Hair follicle dermal papilla cell (primary cell): ENCODE measurements around the genes SLC45A3 and SLC26A9.

DNA sequence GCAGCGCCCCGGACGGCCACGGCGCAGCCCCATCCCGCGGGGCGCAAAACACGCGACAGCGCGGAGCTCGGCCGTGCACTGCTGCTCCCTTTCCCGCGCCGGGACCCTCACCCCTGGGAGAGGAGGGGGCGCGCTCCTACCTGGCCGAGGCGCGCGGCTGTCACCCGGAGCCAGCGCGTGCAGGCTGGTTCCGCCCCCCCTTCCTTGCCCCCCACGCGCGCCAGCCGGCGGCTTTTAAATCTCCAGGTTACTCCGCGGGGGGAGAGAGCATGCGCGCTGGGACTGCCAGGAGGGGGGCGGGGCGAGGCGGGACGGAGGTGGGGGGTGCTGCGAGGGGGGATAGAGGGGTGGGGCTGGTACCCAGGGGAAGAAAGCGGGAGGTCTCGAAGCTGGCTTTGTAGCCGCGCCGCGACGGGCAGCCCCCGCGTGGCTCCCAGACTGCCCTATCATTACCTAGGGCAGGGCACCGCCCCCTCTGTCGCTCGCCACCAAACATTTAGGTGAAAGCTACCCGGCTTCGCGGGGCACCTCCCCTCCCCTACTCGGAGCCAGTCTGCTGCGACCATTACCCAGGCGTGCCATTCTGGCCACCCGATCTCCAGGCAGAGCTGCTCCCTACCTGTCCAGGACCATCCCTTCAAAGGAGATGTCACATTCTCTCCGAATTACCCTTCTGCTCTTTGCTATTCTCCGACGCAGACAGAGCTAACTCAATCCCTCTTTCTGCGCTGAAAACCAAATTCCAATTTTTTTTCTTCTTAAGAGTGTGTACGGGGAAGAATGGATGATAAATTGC lies at the start of gene SLC45A3:
TSS of gene SLC45A3 (minus strand) at position 256 of the 796 bp plus-strand sequence.
- CAGE, long polyA plus RNA, result no peak

DNA sequence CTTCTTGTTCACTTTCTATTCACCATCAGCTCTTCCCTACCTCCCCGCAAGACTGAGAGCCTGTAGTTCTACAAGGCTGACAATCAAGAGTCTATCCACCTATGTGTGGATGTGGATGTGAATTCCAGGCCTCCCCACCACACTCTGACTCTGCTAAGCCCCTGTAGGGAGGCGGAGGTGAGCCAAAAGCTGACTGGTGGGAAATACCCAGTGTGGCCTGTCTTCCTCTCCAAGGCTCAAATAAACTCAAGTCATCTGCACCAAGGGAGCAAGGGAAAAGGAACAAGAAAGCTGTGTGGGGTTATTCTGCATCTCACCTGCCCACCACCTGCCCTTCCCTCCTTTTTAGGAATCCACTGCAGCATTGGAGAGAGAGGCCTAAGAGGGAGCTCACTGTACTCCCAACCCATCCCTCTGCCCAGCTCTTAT lies 23.2 kb upstream of the SLC45A3 start:
- CAGE, long polyA plus RNA, result no peak

DNA sequence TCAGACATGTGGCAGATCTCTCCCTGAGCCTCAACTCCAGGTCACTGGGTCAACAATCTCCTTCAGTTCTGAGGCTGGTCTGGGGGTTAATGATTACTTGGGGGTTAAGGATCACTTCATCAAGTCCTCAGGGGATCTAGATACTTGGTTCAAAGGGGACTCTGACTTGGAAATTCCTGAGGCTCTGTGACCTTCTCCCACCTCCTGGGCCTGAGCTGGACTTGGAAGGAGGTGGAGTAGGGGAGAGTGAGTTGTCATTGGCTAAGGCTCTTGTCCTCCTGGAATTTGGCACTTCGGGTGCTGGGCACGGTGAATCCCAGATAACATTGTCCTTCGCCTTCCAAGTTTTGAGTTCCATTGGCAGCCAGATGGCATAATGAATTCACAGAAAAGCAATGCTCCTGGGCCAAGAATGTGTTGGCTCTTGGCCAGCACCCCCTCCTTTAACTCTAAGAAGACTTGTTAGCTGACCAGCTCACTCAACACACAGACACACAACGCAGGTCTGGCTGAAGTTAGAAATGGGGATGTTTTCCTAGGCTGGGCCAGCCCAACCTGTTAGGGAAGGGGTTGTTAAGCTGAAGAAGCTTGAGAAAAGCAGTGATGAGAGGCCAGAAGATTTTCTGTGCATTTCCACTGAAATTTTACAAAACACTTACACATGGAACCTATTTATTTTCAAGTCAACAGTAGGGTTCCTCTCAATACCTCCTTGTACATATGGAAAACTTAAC lies 29.7 kb downstream of the SLC26A9 start:
- CAGE, long polyA plus RNA, result no peak

GRCh38 chr1:205935804-205936242 lies 7.4 kb downstream of the SLC26A9 start:
- CAGE, long polyA plus RNA, result no peak

GRCh38 chr1:205943307-205943712 lies at the start of gene SLC26A9:
Gene SLC26A9 (minus strand): TSS chr1:205943456.
- CAGE, long polyA plus RNA, result no peak

DNA sequence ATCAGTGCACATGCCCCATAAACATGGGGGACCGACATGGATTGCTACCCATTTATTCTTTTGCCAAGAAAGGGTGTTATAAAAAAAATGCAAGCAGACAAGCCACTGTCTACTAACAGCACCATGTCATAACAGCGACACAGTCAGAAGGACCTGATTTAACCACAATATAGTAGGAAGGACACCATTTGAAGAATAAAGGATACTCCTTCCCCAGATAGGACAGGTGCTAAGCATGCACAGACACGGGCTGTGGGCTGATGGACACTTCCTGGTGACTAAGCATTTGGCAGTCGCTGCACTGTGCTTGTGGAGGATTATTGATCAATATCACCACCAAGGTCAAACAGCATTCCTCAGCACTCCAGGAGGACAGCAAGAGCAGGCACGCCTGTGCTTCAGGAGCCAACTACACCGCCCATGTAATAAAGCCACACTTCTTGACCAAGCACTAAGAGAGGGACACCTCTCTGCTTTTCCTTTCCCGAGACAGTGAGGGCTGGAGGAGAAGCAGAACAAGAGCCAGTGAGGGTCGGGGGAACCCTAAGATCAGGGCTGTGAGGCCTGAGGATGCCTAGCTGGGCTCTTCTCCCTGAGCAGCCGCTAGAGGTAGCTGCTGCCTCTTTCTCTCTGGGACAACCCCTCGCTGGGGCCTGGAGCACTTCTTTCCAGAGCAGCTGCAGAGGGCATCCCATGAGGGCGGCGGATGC lies 19.3 kb downstream of the RAB7B start:
- CAGE, long polyA plus RNA, result no peak

DNA sequence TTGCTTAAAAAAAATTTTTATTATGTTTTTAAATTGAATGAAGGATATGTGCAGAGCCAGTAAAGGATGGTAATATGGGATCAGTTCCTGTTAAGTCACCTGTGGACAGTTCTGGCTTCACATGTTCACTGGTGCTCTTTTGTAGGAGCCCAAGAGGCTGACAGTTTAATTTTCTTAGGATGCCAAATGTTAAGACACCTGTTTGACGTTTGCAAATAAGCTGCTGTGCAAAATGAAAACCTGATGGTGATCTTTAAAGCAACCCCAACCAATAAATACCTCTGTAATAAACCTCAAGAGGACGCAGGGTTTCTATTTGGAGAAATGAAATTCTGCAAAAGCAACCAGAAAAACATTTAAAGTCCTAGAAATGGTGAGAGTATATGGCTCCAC lies 5.8 kb upstream of the RHEX start:
- CAGE, long polyA plus RNA, result no peak

DNA sequence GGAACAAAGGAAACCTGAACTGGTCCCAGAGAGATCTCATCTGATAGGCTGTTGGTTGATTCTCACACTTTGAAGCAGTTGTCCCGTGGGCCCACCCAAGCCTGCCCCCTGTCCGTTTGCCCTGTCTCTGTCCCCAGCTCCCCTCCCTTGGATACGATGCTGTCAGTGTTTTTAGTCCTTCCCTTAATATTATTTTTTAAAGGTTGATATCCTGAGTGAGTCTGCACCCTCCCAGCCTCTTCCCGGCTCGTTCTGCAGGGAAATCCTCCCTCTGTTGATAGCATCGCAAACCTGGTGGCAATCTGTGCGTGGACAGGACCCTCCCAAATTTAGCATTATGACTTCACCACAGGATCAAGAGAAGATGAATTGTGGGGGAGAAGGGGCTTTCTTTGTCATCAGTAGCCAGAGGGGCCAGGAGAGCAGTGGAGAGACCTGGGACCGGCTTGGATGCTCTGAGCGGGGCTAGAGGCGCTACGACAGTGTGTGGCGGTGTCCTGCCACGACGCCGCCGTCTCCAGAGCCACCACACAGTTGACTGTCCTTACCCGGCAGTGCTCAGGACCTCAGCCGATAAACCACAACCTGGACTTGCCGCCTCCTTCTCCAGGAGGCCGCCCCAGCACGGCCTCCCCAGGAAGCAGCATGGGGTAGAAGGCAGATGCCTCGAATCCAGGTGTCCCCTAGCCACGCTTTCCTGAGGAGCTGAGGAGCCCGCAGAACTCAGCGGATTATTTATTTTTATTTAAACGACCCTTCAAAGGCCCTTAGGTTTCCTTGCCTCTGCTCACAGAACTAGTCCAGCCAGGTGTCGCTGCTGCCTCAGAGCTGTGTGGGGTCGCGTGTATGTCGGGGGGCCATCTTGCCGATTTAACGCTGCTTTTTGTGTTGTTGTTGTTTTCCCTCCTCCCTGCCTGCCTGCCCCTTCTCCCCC lies 16.1 kb upstream of the IKBKE start:
- CAGE, long polyA plus RNA, result no peak

- CAGE, long polyA plus RNA, result no peak
Observed at GRCh38 chr1:206563381-206564081, 48.7 kb downstream of the EIF2D start.

DNA sequence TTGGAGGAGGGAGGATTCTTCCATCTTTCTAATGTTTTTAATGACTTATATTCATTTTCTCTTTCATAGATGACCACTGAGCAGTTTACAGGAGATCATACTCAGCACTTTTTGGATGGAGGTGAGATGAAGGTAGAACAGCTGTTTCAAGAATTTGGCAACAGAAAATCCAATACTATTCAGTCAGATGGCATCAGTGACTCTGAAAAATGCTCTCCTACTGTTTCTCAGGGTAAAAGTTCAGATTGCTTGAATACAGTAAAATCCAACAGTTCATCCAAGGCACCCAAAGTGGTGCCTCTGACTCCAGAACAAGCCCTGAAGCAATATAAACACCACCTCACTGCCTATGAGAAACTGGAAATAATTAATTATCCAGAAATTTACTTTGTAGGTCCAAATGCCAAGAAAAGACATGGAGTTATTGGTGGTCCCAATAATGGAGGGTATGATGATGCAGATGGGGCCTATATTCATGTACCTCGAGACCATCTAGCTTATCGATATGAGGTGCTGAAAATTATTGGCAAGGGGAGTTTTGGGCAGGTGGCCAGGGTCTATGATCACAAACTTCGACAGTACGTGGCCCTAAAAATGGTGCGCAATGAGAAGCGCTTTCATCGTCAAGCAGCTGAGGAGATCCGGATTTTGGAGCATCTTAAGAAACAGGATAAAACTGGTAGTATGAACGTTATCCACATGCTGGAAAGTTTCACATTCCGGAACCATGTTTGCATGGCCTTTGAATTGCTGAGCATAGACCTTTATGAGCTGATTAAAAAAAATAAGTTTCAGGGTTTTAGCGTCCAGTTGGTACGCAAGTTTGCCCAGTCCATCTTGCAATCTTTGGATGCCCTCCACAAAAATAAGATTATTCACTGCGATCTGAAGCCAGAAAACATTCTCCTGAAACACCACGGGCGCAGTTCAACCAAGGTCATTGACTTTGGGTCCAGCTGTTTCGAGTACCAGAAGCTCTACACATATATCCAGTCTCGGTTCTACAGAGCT lies 12.3 kb downstream of the DYRK3 start:
- CAGE, long polyA plus RNA, result no peak

- CAGE, long polyA plus RNA, result no peak
Observed at GRCh38 chr1:206653772-206654465, 18.6 kb downstream of the DYRK3 start.

- CAGE, long polyA plus RNA, result no peak
Observed at GRCh38 chr1:206895797-206896412, 1.3 kb upstream of the IL24 start.

GRCh38 chr1:206945303-206945846 lies 891 bp downstream of the PIGR start:
- CAGE, long polyA plus RNA, result no peak

- CAGE, long polyA plus RNA, result no peak
Observed at GRCh38 chr1:207020120-207020513, 12.4 kb downstream of the C1orf116 start.

DNA sequence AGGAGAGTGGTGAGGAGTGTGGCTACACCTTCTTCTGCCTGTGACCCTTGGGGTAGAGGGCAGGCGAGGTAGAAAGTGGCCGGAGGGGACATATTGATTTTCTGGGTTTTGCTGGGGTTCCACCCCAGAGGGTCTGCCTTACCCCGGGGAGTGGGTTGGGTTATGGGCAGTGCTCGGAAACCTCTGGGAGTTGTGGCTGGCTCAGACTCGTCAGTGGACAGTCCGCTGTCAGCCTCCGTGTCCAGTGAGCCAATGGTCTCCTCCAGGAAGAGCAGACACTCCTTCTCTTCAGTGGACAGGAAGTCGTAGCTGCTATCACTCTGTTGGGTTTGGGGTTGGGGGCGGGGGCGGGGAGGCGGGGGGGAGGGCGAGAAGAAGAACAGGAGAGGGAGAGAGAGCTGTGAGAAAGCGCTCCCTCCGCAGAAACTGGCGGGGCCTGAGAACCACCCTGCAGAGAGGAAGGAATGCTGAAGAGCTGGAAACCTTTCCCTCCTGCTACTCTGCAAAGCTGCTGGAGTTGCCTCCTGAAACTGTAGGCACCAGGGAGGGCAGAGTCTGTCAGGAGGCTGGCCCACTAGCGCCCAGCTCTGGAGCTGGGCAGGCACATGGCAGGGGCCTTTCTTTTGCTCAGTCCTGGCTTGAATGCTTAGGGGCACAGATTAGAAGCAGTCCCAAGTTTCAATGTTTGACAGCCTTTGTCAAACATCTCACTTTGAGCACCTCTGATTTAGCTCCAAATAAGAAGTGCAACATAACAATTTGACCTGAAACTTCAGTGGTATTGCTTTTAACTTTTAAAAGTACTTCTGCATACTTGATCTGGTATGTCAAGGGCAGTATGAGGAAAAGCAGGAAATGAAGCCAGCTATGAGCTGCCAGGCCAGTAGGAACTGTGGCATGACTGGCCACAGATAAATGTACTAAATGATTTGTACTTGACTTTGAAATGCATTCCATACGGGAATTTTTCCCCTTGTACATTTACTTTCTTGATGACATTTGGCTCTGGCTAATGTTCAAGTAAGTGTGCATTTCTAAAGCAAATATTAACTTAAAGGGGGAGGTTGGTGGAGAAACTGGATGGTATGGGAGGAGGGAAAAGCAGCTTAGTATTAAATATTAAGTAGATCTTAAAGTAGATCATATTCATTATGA lies 7.4 kb downstream of the C1orf116 start:
- CAGE, long polyA plus RNA, result no peak

DNA sequence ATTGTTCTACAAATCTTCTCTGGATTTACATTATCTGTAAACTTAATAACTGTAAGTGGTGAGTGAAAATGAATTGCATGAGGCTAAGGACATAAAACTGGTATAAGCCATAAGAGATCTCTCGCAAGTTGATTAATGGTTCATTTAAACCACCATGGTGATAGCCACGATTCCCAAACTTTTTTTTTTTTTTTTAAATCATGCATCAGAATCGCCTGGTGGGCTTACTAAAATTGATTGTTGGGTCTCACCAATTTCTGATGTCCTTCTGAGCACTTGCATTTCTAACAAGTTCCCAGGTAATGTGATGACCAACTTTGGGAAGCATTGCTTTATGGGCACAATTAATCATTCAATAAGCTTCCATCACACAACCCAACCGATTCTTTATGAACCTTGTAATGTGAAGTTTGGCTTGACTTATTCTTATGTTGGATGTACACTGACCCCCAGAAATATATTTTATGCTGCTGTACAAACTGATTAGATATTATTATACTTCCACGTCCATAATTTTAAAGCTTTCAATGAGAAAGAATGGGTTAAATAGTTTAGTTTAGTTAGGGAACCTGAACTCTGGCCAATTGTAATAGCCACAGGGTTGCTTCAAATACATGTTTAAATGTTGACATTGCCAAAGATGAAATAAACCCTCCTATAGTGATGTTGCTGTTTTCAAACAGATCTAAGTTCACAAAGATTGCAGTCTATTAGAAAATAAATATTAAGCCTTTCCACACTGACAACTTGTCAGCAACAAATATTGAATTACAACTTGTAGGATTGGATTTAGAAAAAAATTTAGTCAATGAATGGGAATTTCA lies 8.0 kb downstream of the YOD1 start:
- CAGE, long polyA plus RNA, result no peak

GRCh38 chr1:207105917-207106498 lies 2.0 kb downstream of the C4BPA start:
- CAGE, long polyA plus RNA, result no peak

GRCh38 chr1:207305018-207305507 lies 16.4 kb upstream of the CD55 start:
- CAGE, long polyA plus RNA, result no peak

GRCh38 chr1:207322339-207322709 lies 846 bp downstream of the CD55 start:
- CAGE, long polyA plus RNA, result no peak

DNA sequence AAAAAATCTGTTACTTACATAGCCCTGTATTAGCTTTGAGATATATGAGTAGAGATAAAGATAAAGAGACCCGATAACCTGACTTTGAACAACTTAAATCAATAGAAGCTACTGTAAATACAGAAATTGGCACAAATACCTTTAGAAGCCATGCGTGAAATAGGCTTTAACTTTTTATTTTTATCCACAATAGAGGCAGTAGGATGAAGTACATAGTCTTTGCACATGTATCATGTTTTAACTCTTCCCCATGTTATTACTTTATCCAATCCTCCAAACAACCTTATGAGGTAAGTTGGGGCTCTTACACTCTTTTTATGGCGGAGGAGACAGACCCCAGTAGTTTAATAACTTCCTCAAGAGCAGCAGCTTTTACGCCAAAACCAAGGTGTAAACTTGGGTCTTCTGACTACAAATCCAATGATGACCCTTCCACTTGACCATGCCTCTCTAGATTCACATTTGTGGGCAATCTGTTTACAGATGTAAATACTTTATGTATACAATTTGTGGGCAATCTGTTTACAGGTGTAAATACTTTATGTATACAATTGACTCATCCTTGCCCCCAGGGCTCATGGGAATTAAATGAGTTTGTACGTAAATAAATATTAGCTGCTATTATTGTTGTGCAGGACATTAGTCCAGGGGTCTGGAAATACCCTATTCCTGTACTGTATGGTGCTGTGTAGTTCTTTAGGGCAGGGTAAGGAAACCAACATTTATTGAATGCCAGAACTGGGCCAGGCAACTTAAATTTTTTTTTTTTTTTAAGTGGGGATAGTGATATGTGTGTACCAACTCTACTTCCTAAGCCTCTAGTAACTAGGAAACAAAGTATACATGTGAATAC lies 2.3 kb downstream of the CD55 start:
- CAGE, long polyA plus RNA, result no peak